AG08470 (cell line): ENCODE results near the gene TAS2R30.

DNA sequence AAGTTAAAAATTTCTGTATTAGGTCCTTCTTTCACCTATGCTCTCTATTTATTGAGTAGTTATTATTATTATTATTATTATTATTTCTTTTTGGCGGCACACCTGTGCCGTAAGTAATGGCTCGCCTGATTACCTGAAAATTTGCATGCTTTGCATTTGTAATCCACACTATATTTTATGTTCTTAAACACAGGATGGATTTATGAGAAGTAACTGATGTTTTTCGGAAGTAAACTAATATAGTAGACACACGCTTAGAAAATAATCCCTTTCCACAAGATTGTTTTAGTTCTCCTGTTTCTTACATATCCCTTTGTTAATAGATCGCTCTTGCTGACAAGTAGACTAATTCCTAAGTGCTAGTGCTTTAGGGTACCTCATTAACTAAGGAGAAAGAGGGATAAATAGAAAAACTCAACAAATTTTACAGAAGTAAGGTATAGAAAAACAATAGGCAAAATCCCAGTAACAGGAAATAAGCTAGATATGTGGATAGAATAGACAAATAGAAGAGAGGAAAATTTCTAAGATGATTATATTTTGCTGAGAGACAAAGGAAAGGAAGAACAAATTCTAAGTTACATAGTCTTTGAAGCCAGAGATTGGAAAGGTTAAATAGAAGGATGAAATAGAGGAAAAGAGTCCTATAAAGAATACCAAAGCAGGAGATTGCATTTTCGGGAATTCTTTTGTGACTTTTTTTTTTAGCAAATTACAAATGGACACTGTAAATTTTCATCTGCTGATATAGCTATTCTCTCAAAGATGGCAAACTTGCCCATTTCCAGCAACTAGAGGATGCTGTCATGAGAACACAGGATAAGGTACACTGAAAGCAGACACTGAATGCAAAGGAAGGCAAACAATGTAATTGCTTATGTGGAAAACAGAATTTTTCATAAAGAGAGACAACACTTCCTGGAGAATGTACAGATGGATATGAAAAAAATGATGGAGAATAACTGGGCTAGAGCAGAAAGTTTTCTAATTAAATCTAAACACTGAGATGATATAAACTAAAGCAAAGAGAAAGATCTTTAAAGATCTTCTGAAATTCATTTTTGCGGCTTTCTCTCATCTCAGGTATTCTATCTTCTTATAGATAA, 922 bp downstream of the CD69 start:
- RRBS, result no CpG with 5 or more reads among the region's 8 CpGs

DNA sequence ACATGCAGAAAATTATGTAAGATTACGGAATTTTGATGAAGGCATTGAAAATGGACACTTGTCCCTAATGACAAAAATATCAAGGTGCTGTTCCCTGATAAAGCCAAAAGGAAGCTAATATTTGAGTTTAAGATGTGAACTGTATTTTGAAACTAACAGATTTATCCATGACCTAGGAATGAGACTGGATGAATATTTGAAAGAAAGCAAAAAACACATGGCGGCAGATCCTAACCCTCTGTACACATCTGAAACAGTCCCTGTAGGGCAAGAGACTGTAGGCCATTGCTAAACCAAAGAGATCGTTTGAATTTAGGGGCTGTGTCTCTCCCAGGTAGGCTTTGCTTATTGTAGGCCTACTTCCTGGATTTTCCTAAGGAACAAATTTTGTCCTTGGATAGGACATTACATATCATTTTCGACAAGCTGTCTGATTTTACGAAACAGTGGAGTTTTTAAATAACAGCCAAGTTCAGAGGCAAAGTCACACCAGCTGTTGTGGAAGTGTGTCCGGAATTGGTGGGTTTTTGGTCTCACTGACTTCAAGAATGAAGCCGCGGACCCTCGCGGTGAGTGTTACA, 11.4 kb downstream of the GABARAPL1 start:
- RRBS, result no CpG with 5 or more reads among the region's 10 CpGs

DNA sequence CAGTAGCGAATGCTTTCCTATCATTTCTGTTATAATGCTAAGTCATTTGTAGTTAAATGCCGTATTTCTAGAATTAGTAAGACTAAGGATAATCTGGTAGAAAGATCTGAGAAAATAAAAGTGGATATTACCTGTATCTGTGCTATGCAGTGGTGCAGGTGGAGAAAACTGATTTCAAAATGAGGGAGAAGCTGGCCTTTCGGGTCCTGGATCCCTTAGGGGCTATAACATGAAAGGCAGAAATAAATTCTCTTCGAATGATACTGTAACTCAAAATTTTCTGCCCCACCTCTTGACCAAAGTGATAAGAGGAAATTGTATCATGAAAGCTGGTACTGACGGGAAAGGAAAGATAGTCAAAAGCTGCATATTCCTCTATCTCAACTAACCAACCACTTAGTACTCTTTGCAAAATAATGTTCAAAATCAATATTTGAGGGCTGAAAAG, 14.0 kb downstream of the MAGOHB start:
- RRBS, result no CpG with 5 or more reads among the region's 5 CpGs

DNA sequence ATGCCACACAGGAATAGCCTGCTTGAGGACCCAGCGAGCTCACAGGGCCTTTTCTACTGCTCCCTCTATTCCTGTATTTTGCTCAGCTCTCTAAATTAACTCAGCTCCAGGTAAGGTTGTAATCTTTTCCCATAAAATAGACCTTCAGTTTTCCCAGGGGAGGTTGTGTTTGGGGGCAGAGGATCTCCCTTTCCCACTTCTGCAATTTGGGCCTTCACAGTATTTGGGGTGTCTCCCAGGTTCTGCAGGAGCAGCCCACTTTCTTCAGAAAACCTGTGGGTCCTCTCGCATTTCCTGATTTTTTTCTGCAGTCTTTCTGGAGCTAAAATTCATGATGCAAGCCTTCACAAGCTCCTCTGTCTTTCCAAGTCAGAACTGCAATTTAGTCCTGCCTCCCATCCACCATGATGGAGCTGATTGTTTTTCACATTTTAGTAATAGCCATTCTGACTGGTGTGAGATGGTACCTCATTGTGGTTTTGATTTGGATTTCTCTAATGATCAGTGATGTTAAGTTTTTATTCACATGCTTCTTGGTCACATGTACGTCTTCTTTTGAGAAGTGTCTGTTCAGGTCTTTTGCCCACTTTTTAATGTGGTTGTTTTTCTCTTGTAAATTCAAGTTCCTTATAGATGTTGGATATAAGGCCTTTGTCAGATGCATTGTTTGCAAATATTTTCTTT, 3.9 kb upstream of the TAS2R14 start:
- RRBS, result no CpG with 5 or more reads among the region's 3 CpGs

GRCh38 chr12:10952869-10953433, 13.9 kb upstream of the TAS2R14 start:
- RRBS, result no CpG with 5 or more reads among the region's 4 CpGs

GRCh38 chr12:11134359-11135066, at the start of gene TAS2R30:
Gene TAS2R30, minus strand, starts transcription at chr12:11134644.
- RRBS, result no CpG with 5 or more reads among the region's 6 CpGs

GRCh38 chr12:11163128-11164122, 7.6 kb upstream of the SMIM10L1 start:
- RRBS, result no CpG with 5 or more reads among the region's 3 CpGs

- RRBS, result no CpG with 5 or more reads among the region's 10 CpGs
Observed at GRCh38 chr12:11291306-11291793, 18.9 kb downstream of the PRB4 start.

GRCh38 chr12:11654167-11654769, 4.8 kb downstream of the ETV6 start:
- RRBS, result no CpG with 5 or more reads among the region's 4 CpGs

DNA sequence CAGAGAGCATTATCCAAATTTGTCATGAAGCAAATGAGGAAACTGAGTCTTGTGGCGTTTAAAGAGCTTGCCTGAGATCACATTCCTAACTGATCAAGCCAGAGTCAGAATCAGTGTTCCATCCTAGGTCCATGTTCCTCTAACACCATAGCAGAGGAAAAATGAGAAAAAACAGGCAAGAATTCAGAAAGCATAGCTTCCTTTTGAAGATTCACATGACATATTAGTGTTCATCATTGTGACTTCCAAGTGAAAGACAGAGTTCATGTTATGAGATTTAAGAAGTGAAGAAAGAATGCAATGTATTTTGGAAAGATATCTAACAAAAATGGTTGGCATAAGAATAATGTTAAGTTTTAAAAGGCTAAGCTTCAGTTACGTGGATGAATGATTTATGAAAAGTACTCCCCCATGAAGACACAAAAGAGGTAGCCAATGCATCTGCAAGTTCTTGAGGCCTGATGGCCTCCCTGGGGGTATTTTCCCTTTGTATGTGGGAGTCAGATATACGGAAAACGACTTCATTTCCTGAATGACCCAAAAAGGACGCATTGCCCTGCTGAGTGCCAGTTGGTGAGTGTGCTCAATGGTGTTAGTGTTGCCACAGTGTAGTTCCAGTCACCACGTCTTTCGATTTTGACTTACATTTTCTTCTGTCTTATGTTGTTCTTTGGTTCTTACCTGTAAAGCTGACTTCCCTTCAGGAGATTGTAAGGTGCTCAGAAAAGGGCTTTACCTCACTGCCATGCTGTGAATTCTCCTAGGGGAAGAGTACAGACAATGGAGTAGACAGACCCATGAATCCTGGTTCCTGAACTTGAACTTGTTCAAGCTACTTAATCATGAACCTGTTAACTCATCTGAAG, 7.9 kb downstream of the ETV6 start:
- RRBS, result no CpG with 5 or more reads among the region's 7 CpGs

DNA sequence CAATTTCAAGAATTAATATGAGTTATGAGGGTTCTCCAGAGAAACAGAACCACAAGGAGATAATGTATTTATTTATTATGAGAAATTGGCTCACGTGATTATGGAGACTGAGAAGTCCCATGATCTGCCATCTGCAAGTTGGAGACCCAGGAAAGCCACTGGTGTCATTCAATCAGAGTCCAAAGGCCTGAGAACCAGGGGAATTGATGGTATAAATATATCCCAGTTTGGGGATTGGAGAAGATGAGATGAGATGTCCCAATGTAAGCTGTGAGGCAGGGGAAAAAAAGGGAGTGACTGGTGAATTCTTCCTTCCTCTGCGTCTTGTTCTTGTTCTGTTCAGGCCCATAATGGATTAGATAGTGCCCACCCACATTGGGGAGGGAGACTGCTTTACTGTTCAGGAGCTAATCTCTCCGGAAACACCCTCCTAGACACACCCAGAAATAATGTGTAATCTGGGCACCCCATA, 29.1 kb downstream of the ETV6 start:
- RRBS, result no CpG with 5 or more reads among the region's 3 CpGs

DNA sequence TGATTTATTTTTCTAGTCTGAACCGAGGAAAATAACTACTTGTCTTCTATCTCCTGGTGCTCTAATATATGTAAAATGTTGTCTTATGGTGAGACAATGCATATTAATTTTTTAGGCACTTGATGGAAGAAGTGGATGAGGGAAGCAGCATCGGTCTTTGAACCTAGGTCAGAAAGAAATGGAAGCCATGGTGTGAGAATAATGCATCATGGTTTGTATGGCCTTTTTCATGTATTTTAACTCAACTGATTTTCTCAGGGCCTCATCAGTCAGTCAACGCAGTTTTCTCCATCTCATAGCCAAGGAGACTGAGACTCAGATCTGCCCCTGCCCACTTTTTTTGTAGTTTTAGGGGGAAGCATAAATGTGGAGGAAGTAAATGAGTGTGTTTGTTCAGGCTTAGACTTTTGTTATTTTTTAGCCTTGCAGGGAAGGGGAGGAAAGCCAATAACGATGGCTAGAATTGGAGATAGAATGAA, 88.1 kb downstream of the ETV6 start:
- RRBS, result no CpG with 5 or more reads among the region's 4 CpGs

DNA sequence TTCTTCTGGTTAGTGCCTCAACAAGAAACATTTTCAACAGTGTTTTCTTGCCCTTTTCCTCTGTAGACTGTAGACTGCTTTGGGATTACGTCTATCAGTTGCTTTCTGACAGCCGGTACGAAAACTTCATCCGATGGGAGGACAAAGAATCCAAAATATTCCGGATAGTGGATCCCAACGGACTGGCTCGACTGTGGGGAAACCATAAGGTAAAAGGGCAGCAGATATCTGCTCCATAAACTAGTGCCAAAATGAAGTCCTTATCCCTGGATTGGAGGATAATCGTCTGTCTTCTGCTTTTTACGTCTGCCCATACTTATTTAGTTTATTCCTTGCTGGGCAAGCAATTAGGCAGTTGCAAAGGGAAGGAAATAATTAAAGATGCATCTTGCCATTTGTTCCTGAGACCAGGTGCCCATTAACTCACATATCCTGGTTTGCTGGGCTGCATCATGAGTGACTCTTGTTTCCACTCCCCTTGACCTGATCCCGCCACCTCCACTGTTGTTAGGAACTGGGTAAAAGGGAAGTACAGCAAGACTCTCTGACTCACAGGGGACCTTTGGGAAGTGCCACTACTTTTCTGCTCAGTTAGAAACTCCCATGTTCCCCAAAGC, 186.3 kb upstream of the BCL2L14 start:
- RRBS, result no CpG with 5 or more reads among the region's 10 CpGs

- RRBS, result no CpG with 5 or more reads among the region's 4 CpGs
Observed at GRCh38 chr12:12027802-12028086, 43.0 kb upstream of the BCL2L14 start.

- RRBS, result no CpG with 5 or more reads among the region's 15 CpGs
Observed at GRCh38 chr12:12087879-12088511, 17.3 kb downstream of the BCL2L14 start.

DNA sequence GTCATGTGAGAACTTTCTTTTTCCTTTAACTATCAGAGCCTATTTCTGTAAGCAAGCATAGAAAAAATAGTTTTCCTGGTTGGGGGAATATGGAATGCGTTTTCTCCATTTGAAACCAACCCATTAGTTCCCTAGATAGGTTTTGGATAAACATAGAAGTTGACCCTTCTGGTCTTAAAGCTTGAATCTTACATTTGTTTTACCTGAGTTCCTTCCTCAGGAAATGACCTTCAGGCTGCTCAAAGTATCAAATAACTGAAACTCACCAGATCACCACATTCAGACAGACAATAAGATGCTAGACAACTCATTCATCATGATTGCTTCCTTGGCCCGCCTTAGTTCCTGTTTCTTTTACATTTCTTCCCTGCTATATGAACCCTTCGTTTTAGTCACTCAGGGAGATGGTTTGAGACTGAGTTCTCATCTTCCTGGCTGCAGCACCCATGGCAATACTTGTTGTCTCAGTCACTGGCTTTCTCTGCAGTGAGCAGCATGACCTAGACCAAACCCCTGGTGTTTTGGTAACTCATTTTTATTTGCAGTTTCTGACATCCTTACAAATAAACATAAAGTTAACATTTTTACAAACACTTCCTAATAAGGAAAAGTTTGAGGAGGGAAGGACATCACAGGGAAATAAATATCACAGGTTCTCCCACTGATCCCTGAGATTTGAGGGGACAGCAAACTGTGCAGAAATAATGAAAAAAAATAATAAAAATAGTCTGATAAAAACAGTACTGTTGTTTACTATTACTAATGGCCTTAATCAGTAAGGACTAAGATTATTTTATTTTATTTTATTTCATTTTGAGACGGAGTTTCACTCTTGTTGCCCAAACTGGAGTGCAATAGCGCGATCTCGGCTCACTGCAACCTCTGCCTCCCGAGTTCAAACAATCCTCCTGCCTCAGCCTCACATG, 52.0 kb downstream of the LRP6 start:
- RRBS, result no CpG with 5 or more reads among the region's 8 CpGs

DNA sequence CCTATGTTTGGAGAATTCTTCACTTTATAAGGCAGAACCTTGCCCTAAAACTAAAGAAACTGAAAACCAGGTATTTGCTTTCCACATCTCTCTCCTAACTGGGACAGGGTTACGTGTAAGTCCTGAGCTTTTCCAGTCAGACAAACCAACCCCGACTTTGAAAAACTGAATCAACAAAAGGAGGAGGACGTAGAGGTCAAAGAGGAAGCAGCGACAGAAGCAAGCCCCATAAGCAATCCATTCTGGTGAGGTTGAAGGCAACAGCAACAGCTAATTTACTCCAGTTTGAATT, 47.2 kb downstream of the LRP6 start:
- RRBS, result no CpG with 5 or more reads among the region's 4 CpGs

DNA sequence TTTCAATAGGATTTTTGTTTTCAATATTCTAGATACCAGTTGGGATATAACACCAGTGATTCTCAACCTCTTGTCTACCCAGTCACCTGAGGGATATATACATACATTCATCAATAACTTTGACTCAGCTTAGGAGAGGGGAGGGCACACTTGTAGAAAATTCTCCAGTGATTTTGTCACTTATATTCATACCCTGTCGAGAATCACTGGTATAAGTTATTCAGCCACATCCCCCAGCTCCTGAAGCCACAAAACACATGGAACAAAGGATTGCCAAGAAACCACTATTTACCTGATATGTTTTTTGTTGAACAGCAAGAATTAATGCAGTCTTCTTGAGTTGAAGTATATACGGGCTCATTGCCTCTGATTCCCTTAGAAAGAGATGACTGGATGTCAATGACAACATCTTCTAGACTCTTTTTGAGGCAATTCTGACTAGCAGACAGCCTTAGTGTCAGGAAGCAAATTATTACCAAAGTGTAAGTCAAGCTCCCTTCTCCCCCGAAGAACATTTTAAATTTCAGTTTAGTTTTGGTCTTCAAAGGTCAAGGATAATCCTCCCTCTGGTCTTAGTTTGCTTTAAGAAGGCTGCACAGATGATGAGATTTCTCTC, 7.1 kb downstream of the MANSC1 start:
- RRBS, result no CpG with 5 or more reads among the region's 3 CpGs

DNA sequence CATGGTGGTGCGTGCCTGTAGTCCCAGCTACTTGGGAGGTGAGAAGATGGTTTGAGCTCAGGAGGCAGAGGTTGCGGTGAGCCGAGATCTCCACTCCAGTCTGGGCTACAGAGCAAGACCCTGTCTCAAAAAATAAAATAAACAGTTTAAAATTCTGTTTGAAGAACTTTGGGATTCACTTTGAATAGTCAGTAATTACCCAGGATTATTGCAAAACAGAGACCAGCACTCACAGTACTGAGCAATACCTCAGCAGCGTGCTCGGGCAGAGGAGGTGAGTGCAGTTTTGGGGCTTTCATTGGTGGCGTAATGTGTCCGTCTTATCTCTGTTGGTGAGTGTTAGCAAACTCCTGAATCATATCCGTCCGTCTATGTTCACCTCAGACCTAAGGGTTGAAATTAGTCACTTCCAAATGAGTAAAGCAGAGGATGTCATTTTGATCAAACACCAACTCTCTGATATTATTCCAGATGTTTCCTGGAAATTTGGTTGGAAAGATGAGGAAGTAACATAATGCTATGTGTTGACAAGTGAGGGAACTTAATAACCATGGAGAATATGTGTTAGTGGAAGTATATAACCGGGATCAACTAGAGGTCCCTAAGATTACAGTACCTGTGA, 82.7 kb downstream of the BORCS5 start:
- RRBS, result no CpG with 5 or more reads among the region's 10 CpGs

GRCh38 chr12:12443291-12444170, 86.7 kb downstream of the BORCS5 start:
- RRBS, result no CpG with 5 or more reads among the region's 6 CpGs